ENCODE data around the genes HBS1L and OLIG3.

DNA sequence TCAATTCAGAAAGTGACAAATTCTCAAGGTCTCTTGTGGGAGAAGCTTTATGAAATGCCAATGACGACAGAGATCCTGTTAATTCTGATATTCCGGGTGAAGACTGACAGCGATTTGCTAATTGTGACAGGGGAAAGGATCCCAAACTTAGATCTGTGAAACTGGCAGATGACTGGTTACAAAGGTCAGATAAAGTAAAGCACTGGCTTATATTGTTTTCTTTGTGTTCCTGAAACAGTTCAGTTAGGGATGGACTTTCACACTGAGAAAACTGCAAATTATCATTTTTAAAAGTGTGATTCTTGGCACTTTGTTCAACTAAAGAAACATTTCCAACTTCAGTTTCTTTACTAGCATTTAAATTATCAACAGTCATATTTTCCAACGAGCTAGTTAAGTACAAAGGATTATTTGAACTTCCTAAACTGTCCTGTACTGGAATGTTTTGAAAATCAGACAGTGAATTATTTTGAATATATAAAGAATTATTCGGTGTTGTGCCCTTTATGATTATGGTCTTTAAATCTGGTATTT is 17.5 kb downstream of the HBS1L start:
- RRBS, result no CpG with 5 or more reads among the region's 5 CpGs

DNA sequence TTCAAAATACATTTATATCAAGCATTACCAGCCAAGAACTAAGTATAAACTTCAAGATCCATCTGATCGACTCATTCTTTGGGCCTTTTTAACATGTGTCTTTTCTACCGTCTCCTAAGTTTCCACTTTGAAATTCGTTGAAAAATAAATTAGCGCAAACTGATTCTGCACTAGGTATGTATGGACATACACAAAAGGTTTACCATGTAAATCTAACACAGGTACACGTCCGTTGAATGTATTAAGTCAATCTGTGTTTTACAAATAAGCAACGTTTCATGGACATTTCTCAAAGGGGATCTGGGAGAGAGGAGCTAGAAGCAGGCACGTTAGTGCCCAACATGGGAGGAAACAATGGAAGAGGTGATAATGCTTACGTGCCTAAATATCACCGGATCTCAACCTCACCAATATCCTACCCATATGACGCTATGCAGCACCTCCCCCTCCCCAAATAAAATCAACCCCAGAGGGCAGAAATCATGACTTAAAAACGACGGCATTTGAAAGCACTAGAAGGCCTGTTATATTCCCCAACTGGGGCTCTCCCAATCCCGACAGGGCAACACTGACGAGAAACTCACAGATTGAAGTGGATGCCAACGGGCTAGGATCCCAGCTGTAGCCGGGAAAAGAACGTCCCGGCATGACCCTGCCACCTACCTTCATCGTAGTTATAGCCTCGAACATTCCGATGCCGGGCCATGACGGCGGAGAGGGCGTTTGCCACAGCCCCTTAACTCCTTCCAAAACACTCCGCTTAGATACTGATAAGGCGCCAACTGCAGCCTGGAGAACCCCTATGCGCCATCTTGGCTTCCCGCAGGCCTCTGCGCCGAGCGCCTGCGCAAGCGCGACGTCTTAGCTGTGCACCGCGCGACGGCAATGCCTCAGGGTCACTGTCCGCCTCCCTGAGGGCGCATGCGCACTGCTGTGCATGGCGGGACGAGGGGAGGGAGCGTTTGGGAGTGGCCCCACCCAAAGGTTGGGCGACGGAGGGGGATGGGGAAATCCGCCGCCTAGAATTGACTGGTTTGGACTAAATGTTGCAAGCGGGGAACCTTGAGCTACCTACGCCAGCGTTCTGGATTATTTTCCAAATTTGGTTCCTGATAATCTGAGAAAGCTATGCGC is at the start of gene HBS1L:
TSS of gene HBS1L (minus strand) at position 837 of the 1,134 bp plus-strand sequence.
- RRBS, result 2% methylated on average over 5 of the region's 55 CpGs

DNA sequence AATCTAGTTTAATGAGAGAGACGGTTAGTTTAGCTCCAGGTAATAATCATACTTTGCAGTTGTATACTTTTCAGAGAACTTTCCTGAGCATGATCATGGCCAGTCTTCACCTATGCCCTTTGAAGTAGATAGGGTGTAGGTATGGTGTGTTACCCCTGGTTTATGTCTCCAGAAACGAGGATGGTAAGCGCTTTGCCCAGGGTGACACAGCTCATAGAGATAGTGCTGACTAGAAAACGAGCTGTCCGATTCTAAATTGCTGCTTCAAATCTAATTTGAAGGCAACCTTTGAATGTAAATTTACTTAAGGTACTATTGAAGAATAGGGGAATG is 11.4 kb downstream of the MYB start:
- RRBS, result no CpG with 5 or more reads among the region's 5 CpGs

DNA sequence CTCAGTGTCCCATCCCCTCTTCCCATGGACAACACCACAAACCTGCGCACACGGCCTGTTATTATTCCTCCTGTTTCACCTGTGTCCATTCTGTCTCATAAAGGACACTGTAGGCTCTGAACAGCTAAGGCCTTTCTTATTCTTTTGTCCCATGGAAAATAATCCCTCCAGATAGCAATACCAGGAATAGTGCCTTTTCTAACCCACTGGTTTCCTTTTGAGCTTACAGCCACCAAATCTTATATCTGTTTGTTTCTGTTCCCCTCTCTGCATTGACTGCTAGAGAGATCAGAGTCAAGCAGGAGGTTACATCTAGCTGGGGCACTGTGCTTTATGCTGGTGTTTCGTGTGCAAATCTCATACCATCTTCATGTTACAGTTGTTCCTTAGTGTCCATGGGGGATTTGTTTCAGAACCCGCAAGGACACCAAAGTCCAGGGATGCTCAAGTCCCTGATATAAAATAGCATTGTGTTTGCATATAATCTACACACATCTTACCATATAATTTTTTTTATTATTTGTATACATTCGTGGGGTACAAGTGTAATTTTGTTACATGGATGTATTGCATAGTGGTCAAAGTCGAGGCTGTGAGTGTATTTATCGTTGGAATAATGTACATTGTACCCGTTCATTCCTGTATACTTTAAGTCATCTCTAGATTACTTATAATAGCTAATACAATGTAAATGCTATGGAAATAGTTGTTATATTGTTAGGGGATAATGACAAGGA is 34.9 kb downstream of the MYB start:
- RRBS, result no CpG with 5 or more reads among the region's 8 CpGs

DNA sequence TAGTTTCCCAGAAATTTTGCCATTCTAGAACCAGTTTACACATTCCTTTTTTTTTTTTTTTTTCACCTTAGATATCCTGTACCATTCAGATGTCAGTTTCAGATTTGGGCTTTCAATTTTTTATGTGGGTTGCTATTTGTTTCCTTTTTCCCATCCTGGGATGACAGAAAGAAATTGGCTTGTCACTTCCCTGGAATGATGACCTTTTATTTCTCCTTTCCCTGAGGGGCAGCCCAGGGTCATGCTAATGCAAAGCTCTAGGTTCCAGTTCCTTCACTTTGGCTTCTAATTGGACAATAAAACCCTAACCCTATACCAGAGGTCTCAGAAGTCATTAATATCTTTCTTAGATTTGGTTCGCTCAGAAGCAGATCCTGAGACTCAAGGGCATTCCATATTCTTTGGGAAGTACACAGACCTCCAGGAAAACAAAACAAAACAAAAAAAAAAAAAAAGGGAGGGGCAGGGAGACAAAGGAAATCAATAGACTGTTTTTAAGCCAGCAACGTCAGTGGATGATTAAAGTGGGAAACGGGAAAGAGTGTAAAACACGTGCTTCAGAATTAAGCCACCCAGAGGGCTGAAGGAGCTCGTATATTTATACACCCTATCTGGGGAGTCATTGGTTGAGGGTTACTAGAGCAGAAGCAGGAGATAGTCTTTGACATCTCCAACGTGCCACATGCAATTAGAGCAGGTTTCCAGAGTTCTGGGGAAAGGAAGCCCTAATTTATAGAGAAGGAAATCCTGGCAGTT is 26.0 kb downstream of the PDE7B start:
- RRBS, result no CpG with 5 or more reads among the region's 6 CpGs

GRCh38 chr6:135901776-135902606 is 50.5 kb downstream of the PDE7B start:
- RRBS, result no CpG with 5 or more reads among the region's 6 CpGs

DNA sequence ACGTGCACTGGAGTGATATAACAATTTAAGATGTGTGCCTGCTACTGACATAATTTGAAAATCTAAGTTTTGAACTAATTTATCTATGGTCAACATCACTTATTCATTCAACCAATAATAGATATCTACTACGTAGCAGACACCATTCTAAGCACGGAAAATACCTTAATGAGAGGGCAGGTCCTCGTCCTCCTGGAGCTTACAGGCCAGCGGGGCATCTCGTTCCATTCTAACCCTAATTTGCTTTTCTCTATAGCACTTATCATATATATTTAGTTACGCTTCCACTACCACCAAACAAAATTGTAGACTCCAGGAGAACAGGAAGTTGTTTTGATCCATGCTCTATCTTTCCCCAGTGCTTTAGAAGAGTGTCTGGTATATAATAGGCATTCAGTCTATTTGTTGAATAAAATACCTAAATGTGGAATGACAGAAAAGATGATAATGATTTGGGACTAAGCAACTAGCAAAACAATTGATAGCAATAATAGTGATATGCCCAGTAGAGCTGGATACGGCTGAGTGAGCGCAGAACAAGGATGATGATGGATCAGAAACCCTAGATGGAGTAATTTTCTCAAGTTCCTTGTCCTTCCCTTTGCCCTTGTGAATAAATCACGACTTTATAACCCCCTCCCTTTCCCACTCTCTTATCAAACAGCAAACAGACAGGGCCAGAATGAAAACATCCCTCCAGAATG is 1.0 kb upstream of the MTFR2 start:
- RRBS, result no CpG with 5 or more reads among the region's 10 CpGs

- RRBS, result no CpG with 5 or more reads among the region's 4 CpGs
These were observed 19.5 kb downstream of the BCLAF1 start for GRCh38 chr6:136270049-136270616.

- RRBS, result no CpG with 5 or more reads among the region's 10 CpGs
These were observed 42.1 kb upstream of the MAP7 start for GRCh38 chr6:136592057-136592971.

GRCh38 chr6:136755180-136755422 is 37.2 kb downstream of the MAP3K5 start:
- RRBS, result no CpG with 5 or more reads among the region's 2 CpGs

DNA sequence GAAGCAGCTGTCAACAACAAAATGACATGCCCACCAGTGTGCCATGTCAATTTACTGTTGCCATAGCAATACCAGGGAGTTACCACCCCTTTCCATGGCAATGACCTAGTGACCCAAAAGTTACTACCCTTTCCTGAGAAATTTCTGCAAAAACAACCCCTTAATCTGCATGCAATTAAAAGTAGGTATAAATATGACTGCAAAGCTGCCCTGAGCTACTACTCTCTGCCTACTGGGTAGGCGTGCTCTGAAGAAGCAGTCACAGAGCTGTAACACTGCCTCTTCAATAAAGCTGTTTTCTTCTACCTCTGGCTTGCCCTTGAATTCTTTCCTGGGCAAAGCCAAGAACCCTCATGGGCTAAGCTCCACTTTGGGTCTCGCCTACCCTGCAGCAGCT is 20.9 kb downstream of the MAP3K5 start:
- RRBS, result no CpG with 5 or more reads among the region's 2 CpGs

DNA sequence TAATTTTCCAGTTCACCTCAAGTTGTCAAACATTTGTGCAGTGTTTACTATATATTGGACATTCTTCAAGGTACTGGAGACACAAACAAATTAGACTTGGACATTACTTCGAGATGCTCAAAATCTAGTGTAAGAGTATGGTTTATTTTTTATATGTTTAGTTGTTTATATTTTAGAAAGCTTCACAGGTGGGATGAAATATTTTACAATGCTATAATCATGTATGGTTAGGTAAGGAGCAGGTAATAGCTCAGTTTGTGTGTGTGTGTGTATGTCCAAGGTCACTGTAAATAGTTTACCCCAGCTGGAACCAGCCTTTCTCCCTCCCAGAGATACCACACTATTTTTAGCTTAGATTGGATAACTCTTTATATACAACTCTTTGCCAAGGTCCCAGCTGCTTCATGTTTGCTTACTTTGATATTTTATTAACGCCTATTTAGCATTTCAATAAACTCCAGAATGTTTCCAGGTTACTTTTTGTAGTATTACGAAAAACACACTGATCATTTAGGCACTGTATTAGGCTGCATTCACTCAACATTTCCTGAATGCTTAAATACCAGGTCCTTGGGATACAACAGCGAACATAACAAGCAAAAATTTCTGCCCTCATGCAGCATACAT is 1.9 kb upstream of the PEX7 start:
- RRBS, result no CpG with 5 or more reads among the region's 4 CpGs

DNA sequence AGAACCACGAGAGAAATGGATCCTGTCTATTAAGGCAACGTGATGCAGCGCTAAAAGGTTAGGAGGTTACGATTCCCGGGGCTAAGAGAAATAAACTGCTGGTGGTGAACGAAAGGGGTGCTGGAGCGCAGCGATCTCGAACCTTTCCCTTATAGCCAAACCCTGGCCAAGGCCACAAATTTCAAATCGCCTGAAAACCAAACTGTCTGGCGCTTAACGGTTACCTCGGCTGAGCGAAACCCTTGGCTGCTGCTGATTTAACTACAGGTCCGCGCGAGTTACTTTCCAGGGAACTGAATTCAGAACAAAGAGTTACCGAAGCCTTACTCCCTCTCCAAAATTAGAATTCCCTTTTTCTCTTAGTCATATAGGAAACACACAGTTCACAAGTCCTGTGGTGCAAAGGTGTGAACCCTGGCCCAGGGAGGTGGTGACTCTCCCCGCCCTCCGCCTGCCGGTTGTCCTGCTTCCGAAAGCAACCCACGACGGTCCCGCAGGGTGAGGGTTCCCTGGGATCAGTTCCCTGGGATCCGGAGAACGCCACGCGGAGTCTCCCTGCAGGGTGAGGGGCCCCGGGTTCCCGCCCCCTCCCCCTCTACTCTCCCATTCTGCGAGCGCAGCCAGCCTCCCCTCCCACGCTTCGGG is 1.2 kb upstream of the SLC35D3 start:
- RRBS, result 83% methylated on average over 9 of the region's 35 CpGs

DNA sequence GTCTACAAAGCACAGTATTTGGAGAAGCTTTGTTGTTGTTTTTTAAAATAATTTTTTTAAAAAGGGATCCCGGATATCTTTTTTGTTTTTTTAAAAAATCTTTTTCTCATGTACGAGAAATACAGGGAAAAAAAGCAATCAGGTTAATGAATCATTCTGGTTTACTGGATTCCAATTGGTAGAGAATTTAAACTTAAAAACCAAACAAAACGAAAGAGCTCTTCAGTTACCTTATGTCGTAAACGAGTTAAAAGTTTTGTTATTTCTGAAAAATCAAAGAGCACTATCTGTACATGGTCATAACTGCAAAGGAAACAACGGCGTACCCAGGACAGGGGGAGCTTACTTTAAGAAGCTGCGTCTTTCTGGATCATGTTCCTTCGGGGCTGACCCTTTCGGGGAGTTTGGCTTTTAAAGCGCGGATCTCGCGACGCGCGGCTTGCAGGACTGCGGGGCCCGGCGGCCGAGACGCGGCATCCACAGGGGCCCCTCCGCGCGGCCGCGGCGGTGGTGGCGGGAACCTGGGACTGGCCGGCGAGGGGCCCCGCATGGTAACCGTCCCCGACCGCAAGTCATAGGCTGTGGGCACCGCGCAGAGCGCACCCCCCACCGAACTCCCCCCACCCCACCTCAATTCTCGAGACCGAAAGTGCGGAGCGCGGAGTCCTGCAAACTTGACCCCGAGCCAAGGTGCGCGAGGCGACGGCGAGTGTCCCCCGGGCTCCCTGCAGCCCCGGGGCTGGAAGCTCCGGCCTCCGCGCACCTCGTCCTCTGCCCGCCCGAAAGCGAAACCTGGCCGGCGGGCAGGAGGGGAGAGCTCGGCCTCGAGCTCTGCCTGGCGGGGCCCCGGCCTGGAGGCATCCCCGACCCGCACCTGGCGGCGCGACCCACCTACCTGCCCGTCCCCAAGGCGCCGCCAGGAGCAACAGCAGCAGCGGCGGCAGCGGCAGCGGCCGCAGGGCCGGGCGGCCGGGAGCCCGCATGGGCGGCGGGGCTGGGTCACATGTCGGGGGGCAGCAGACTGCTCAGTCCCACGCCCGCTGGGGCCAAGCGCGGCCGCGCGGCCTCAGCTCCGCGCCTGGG is 678 bp downstream of the IL20RA start:
- RRBS, result 83% methylated on average over 9 of the region's 95 CpGs

GRCh38 chr6:137232521-137232997 is 13.4 kb upstream of the IFNGR1 start:
- RRBS, result no CpG with 5 or more reads among the region's 4 CpGs

- RRBS, result no CpG with 5 or more reads among the region's 29 CpGs
These were observed 78.8 kb downstream of the OLIG3 start for GRCh38 chr6:137414963-137416139.

DNA sequence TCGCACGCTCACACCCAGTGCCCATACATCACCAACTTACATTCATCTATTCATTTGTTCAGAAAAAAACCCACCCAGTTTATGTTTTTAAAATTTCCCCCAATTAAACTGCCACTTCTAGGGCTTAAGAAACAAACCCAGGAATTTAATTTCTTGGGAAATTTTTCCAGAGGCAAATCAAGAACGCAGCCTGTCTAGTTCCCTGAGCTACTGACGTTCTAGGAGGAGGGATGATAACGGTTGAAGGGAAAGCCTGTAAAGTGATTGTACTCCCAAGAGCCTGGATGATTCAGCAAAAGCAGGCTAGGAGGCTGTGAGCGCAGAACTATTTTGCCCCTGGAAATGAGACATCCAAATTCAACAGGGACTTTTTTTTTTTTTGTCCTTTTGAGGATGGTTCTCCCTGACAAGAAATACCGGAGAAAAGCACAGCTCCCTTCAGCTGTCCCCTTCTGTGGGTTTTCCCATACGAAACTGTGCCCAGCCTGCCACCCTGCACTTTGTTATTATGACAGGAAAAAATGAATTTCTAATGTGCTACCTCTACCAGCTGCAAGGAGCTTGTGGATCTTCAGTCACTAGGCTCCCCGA is 77.4 kb downstream of the OLIG3 start:
- RRBS, result no CpG with 5 or more reads among the region's 9 CpGs

DNA sequence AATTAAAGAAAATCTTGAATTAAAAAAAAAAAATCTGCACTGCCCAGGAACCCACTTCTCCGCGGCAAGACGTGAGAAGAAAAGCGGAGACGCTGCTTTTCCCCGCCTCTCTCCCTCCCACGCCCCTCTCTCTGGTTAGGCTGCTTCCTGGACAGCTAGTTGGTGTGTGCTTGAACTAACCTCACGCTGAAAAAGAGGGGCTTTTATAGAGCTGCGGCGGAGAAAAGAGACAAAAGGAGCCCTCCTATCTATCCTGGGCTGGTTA is at the start of gene OLIG3:
TSS of gene OLIG3 (minus strand) at position 177 of the 265 bp plus-strand sequence.
- RRBS, result no CpG with 5 or more reads among the region's 10 CpGs

All from CMK (cell line).